Skeletal muscle satellite cell (primary cell): ENCODE data around the gene ANKRD33.

- CAGE, long polyA plus RNA: no peak
These were observed 71.6 kb downstream of the SCN8A start for GRCh38 chr12:51662483-51663224.

DNA sequence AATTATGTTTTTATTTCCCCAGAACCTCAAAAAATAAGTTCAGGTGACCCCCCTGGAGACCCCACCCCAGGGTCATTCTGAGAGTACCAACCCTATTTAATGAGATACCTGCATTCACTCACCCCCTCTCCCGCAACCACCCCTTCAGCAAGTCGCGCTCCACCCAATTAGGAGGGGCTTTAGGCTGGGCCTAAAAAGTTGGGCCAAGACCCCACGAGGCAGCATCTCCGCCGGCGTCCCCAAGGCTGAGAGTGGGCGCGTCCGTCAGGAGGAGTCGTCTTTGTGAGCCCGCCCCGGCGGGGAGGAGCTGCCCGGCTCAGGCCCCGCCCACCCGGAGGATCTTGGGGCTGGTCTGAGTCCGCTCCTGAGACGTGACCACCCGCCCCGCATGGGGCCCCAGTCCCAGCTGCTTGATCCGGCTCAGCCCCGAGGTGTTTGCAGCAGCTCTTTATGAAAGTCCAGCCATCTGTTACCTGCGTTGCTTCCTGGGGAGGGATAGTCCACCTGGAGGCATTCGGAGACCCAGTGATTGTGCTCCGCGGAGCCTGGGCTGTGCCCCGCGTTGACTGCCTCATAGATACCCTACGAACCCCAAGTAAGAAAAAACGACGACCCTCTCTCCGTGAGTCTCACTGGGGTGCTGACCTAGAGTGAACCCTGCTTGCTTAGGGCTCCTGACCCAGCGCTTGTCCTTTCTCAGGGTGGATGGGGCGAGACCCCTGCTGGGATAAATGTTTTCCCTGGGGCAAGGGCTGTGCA is at the start of gene ANKRD33:
Gene ANKRD33, plus strand, starts transcription at position 367 of the 759 bp plus-strand sequence.
- CAGE, long polyA plus RNA: no peak

- CAGE, long polyA plus RNA: no peak
These were observed 17.4 kb downstream of the ACVRL1 start for GRCh38 chr12:51924603-51925275.

DNA sequence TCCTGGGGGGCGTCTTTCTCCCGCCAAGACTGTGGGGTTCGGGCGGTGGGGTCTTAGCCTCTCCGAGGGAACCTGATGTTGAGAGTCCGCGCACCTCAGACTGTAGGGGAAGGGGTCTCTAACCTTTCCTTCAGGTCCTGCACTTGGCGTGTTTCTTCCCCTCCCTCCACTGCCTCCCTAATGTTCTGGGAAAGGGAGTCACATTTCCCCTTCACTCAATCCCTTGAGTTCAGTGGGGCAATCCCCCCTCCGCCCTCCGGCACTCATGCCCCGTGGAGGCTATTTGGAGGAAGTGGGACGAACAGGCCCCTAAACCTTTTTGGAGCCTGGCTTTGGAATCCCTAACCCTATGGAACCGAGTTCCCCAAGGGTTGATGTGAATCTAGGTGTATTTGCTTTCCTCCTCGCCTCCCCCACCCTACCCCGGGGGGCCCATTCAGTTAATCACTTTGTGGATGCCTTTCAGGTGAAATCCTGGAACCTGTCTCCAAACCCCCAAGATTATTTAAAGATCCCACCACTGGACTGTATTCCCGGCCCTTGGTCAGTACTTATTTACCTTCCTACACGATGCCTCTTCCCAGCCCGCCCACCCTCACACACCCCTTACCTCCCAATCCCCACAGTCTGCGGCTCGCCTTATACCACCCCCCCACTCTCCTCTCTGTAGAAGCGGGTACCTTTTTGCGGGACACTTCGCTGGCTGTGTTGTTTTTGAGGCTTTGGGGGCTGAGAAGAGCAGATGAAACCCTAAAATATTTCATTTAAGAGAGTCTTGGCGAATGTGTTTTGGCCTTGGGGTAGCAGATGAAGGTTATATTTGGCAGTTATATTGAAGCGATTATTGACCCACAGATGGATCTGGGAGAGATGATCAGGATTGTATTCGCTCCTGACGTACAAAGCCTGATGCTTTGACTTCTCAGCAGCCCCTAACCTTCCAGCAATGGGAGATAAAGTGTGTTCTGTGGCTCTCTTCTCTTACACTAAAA is 1.0 kb downstream of the ACVR1B start:
- CAGE, long polyA plus RNA: no peak

DNA sequence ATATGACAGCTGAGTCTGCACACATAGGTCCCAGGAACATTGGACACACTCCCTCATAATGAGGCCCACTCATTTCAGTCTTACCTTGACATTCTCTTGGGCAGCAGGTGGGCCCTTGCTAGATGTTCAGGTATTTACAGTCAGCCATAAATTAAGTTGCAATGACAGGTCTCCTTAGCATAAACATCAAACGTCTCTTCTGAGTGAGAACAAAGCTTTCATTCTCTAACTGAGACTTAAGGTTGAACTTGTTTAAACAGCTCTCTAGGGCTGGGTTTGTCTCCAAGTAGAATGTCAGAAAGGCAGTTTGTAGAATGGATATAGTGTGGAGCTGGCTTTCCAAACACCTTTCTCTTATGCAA is 10.3 kb downstream of the ACVR1B start:
- CAGE, long polyA plus RNA: no peak

- CAGE, long polyA plus RNA: no peak
These were observed 8.5 kb downstream of the TAMALIN start for GRCh38 chr12:52014948-52015971.

DNA sequence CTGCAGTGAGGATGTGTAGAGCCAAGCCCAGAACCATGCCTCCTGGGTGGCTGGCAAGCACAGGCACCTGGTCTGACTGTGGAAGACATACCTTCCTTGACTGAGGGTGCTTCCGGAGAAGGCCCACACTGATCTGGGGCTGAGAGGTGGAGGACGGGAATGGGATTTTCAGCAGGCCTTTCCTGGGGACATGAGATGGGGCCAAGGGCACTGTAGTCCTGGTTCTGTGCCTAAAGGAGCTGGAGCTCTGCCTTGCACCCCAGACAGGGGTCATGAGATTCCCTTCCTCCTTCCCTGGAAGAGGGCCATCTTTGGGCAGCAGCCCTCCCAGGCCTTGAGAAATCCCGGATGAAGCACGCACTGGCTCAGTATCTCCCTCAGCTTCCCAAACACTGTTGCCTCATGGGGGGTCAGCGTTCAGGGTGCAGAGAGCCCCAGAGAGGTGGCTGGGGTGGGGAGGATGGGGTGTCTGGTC is 8.6 kb upstream of the NR4A1 start:
- CAGE, long polyA plus RNA: no peak

DNA sequence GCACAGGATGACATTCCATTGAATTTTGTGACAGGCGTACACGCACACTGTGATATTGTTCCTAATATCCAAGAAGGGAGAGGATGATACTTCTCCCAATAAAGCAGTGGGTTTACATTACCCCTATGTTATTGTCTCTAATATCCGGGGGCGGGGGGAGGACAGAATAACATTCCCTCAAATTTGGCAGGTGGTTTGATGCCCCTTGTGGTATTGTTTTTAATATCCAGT is 36.2 kb downstream of the SMIM41 start:
- CAGE, long polyA plus RNA: no peak

DNA sequence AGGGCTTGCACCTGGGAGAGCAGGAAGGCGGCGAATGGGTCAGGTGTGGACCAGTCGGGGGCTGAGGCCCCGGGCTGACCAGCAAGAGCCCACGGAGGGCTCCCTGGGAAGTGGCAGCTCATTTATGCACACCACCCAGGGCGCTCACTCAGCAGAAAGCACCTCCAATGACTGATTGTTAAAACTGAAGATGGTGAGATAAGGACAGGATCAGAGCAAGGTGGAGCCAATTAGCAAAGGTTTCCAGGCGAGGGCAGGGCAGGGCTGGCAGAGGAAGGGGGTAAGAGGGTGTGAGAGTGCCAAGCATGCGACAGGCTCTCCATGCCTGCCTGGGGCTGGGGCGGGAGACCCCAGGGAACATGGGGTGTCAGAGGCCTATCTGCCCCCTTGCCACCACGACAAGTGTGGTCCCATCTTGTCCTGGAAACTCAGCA is 6.2 kb downstream of the KRT80 start:
- CAGE, long polyA plus RNA: no peak

- CAGE, long polyA plus RNA: no peak
These were observed 5.8 kb downstream of the KRT80 start for GRCh38 chr12:52186011-52186481.

GRCh38 chr12:52207938-52208371 is 16.1 kb upstream of the KRT80 start:
- CAGE, long polyA plus RNA: no peak

- CAGE, long polyA plus RNA: no peak
These were observed 495 bp upstream of the KRT7 start for GRCh38 chr12:52232495-52233001.

DNA sequence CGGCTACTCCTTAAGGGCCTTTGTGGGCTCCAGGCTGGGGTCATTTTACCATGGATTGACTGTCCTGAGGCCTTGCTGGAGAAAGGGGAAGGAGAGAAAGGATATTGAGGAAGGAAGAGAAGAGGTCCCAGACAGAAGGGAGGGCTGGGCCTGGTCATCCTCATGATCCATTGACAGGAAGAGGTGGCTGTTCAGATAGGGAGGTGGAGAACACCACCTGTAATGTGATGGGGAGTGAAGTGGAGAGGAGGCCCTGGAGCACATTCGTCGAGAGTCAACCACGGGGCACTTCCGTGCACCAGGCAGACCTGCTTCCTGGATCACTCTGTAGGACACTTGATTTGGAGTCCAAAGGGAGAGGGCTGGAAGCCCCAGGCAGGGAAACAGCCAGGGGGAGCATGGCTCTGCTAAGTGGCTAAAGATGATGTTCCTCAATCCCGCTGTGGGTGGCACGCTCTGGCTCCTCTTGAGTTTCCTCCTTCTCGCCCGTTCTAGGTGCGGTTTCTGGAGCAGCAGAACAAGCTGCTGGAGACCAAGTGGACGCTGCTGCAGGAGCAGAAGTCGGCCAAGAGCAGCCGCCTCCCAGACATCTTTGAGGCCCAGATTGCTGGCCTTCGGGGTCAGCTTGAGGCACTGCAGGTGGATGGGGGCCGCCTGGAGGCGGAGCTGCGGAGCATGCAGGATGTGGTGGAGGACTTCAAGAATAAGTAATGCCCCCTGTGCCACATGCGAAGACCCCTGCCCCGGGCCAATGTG is 1.8 kb downstream of the KRT7 start:
- CAGE, long polyA plus RNA: no peak

GRCh38 chr12:52235416-52236601 is 2.8 kb downstream of the KRT7 start:
- CAGE, long polyA plus RNA: no peak

- CAGE, long polyA plus RNA: no peak
These were observed 4.2 kb downstream of the KRT86 start for GRCh38 chr12:52278292-52279340.

- CAGE, long polyA plus RNA: no peak
These were observed 3.8 kb downstream of the KRT5 start for GRCh38 chr12:52516007-52517198.

- CAGE, long polyA plus RNA: no peak
These were observed 12.2 kb upstream of the KRT73 start for GRCh38 chr12:52630387-52631146.

DNA sequence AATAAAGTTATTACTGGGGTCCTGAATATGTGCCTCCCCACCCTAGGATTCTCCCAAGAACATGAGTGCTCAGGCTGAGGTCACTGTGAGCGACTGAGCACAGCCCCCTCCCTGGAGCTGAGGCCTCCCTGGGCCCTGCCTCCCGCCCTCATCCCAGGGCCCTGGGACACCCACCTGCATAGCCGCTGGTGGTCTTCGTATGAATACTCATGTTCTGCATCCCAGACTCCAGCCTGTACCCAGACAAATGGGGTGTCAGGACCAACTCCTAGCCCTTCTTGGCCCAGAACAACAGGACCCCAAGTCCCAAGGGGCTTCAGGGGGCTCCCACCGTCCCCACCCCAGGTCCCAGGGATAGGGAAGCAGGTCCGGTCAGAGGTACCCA is 6.6 kb downstream of the KRT8 start:
- CAGE, long polyA plus RNA: no peak

DNA sequence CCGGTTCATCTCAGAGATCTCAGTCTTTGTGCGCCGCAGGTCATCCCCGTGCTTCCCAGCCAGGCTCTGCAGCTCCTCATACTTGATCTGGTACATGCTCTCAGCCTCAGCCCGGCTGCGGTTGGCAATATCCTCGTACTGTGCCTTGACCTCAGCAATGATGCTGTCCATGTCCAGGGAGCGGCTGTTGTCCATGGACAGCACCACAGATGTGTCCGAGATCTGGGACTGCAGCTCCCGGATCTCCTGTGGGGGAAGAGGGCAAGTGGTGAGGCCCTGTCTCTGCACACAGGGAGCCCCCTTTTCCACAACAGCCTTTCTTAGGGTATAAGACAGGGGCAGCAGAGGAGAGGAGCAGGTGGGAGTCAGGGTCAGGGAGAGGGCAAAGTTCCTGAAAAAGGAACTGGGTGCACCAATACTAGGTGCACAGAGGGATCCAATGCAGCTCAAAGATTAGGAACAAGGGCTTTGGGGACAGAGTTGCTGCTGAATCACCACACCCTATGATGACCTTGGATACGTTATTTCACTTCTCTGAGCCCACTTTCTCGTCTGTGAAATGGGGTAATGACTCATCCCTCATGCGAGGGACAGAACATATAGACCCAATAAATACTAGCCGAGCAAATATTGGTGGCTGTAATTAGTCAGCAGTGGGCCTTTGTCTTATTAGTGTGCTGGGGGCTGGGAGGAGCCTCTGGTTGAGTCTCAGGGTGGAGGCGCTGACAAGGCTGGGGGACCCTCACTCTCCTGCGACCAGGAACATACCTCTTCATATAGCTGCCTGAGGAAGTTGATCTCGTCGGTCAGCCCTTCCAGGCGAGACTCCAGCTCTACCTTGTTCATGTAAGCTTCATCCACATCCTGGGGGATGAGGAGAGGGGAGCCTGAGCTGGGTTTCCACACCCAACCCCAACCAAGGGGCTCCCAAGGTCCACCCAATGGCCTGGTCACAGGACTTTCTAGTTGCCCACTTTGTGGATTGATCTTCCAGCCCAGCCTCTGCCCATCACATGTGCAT is 4.7 kb downstream of the KRT8 start:
- CAGE, long polyA plus RNA: no peak

- CAGE, long polyA plus RNA: no peak
These were observed 3.9 kb downstream of the KRT8 start for GRCh38 chr12:52900911-52901347.